Measurements from ENCODE around the genes ERGIC3 and EPB41L1.

DNA sequence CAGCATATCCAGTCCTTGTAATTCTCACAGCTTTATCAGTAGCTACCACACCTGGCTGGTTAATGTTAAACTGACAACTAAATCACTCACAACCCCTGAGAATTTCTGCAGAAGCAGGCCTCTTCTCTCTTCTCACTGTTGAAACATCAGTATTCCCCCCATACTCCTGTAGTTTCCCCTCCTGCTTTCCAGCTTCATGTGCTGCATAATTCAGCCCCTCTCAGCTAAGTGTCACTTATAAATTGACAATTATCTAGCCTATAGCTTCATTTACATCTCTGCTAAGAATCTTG, 53.2 kb downstream of the TRPC4AP start:
- PRO-cap, 2 experiments, result no peak in any of the 2 experiments

- PRO-cap, 2 experiments, result no peak in any of the 2 experiments
Measured at GRCh38 chr20:35227008-35227918, 773 bp downstream of the MMP24 start.

DNA sequence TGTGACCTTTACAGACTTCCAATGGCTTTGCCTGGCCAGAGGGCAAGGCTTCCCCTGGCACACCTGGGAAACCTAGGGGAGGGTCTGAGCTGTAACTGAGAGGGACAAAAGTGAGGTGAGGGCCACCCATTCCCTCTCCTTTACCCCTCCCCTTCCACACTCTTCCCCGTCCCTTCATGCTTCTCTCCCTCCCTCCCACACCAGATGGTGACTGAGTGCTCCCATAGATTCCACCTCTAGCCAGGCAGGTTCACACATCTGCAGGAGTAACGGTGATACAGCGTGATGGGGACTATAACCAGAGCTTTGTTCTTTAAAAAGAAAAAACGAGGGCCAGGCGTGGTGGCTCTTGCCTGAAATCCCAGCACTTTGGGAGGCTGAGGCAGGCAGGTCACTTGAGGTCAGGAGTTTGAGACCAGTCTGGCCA, 13.8 kb downstream of the MMP24OS start:
- PRO-cap, 2 experiments, result no peak in any of the 2 experiments

GRCh38 chr20:35277069-35277533, 821 bp downstream of the MMP24OS start:
- PRO-cap, 2 experiments, result no peak in any of the 2 experiments

DNA sequence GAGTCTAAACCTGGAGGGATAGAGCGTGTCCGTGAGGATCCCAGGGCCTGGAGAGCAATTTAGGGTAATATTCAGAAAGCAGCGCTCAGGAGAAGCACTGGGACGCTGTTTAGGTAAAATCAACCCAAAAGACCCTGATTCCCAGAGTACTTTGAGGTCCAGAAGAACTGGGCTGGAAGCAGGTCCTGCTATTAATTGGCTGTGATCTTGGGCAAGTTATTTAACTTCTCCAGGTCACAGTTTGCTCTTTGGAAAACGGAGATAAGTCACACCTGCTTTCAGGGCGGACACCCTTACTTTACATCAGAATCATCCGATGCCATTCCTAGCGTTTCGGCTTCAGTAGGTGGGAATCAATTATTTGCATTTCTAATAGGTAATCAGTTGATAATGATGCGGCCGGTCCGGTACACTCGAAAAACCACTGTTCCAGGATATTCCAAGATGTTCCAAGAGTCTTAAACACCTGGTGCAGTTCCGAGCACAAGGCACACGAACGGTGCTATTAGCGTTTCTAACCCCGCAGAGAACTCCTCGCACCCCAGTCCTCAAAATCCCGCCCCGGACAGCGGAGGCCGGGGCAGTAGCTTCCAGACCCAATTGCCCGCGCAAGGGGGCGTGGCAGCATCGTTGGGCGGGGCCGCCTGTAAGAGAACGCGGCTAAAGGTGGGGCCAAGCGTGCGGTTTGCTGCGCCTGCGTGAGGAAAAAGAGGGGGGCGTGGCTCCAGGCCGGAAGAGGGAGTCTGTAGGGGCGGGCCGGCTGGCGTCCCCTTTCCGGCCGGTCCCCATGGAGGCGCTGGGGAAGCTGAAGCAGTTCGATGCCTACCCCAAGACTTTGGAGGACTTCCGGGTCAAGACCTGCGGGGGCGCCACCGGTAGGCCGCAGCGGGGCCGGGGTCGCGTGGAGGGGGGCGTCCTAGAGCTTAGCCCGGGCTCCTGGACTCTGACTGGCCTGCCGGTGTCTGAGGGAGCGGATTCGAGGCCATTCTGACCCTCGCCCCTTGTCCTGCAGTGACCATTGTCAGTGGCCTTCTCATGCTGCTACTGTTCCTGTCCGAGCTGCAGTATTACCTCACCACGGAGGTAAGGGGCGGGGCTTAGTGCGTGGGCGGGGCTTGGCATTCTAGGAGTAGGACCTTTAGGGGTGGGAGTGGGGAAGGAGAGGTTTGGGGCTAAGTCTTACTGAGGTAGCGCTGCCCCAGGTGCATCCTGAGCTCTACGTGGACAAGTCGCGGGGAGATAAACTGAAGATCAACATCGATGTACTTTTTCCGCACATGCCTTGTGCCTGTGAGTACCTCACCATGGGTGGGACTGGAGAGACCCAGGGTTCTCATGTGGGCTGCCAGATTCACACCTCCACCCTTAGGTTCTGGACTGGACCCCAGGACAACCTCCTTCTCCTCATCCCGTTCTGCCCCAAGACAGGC, at the start of gene ERGIC3:
TSS of gene ERGIC3 (plus strand) at position 768 of the 1,430 bp plus-strand sequence.
- PRO-cap, 2 experiments, result peak in 2 of 2 experiments; most common plus-strand start position 748 of the sequence (in 2); most common minus-strand start position 620 of the sequence (in 2)

DNA sequence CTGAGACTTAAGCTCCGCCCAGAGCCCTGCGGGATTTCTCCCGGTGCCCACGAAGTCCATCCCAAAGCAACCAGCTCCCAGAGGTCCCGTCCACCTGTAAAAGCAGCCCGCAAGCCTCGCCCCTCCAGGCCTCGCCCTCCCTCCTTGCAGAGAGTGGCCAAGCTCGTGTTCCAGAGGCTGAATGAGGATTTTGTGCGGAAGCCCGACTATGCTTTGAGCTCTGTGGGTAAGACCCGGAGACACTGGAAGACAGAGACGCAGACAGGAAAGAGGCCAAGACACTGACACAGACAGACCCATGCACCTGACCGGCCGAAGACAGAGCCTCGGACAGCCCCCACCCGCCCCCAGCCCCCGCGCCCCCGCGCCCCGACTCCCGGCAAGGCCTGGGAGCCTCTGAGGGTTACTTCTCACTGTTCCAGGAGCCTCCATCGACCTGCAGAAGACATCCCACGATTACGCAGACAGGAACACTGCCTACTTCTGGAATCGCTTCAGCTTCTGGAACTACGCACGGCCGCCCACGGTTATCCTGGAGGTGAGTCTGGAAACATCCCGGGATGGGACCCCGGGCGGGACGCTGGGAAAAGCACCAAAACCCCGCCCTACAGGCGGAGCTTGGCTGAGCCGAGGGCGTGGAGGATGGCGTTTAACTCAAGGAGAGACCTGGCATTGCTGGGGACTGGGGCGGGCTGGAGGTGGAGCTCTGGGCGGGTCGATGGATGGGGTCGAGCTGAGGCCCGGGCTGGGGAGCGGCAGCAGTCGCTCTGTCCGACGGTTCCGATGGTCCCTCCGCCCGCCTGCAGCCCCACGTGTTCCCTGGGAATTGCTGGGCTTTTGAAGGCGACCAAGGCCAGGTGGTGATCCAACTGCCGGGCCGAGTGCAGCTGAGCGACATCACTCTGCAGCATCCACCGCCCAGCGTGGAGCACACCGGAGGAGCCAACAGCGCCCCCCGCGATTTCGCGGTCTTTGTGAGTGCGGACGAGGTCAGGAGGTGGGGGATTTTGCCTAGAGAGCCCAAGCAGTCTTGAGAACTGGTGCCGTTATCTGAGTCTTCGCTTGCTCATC, 3.5 kb downstream of the SPAG4 start:
- PRO-cap, 2 experiments, result no peak in any of the 2 experiments

DNA sequence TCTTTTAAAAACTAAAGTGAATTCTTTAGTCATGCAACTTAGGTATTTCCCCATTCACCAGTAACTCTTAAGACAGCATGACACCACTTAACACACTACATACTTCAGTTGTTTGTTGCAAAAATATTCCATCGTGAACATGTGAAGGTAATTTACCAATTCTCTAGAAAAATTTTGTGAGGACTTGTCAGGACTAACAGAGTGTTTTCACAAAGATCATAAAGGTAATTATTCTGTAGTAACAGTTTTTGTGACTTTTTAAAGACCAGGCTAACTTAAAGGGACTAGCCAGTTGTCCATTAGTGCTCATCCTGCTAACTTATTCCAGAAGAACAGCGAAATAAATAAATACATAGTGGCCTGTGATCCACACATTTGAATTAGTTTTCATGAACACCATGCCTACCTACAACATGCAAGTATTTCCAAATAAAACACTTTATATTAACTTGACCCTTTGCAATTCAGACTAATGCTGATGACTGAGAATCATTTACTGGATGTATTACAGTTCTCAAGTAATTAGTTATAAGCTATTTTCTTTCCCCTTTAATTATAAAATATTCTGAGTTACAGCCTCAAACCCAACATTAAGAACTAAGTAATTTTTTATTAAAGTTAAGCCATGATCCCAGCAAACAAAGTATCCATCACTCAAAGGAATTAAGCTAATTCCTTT, 11.9 kb downstream of the RBM39 start:
- PRO-cap, 2 experiments, result no peak in any of the 2 experiments

GRCh38 chr20:35767889-35768625, 3.8 kb upstream of the PHF20 start:
- PRO-cap, 2 experiments, result no peak in any of the 2 experiments

DNA sequence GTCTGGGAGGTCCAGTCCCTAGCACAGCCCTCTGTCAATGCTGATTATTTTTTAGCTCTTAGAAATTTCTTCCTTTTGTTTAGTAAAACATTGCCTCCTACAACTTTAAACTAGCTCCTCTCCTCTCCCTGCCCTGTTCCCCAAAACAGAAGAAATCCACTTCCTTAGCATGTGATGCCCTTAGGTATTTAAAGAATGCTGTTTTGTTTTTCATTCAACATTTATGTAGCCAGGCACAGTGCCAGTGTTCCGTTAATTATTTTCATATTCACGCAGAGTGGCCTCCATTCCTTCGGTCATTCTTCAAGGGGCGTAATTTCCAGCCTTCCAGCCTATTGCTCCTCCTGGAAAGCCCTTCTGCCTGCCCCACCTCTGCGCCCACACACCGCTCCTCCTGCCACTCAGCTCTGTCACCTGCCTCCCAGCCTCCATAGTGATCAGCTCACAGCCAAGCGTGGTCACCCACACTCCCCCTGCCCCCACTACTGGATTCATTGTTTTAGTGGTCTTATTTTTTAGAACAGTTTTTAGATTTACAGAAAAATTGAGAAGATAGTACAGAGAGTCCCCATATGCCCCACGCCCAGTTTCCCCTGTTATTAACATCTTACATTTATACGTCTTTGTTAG, 49.2 kb downstream of the CNBD2 start:
- PRO-cap, 2 experiments, result no peak in any of the 2 experiments

DNA sequence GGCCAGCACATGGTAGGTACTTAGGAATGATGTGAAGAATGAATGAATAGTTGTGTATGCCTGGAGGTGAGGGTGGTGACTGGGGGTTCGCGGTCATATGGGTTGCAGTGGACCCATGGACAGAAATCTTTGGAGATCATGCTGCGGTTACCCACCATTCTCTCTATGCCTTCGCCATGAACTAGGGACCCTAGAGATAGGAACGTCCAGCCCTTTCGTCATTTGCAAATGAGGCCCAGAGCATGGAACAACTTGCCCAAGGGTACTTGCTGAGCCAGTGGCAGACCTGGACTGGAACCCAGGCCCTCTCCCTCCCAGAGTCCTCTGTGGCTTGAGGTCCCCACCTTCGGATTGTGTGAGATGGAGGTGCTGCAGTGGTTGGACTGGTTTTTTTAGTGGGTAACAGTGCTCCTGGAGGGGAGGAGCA, 1.1 kb upstream of the EPB41L1 start:
- PRO-cap, 2 experiments, result no peak in any of the 2 experiments

- PRO-cap, 2 experiments, result no peak in any of the 2 experiments
Measured at GRCh38 chr20:36154052-36155009, at the start of gene EPB41L1. EPB41L1 (plus strand) TSS chr20:36154740.

DNA sequence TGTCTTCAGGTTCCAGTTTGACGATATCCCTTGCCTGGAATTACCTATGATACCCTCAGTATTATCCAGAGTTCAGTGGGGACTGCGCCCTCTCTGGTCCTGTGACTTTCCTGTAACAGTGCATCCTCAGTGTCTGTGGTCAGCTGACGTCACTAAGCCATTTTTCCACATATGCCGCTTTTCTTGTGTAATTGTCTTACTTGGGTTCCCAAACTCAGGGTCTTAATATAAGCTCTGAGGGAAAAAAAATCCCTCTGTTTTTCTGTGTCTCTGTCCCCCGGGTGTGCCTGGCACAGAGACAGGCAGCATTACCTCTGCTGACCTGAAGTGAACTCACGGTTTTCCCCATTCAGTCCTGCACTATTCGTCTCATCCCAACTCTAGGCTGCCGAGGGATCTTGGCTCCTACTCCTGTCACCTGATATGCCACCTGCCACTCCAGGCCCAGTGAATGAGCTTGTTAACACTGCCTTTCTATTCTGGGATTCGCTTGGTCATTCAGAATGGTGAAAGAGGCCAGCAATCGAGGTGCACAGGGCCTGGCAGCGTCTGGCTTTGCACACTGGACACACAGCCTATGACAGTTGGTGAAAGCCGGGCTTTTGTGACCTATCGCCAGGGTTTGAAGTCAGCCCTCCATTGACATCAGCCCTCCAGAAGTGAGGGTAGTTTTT, 59.4 kb upstream of the MYL9 start:
- PRO-cap, 2 experiments, result no peak in any of the 2 experiments

DNA sequence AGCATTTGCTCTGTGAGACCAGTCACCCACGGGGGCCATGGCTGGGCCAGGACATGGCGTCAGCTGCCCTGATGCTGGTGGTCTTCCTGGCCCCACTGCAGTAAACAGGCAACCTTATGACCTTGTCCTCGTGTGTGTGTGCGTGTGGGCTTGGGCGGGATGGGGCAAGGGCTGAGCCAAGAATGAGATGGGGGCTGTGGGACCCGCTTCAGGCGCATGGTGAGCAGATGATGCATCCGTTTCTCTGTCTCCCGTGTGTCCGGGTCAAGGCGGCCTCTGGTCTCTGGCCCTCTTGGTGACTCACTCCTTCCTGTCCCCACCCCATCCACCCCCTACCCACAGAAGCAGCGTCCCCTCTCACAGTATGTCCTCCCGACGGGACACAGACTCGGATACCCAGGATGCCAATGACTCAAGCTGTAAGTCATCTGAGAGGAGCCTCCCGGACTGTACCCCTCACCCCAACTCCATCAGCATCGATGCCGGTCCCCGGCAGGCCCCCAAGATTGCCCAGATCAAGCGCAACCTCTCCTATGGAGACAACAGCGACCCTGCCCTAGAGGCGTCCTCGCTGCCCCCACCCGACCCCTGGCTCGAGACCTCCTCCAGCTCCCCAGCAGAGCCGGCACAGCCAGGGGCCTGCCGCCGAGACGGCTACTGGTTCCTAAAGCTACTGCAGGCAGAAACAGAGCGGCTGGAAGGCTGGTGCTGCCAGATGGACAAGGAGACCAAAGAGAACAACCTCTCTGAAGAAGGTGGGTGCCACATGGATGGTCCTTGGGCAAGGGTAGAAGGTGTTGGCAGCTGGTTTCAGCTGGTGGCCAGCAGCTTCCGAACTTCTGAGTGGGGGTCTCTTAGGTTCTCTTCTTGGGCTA, 41.2 kb upstream of the MYL9 start:
- PRO-cap, 2 experiments, result no peak in any of the 2 experiments

GRCh38 chr20:36574457-36575403, 1.3 kb downstream of the TGIF2 start:
- PRO-cap, 2 experiments, result no peak in any of the 2 experiments

DNA sequence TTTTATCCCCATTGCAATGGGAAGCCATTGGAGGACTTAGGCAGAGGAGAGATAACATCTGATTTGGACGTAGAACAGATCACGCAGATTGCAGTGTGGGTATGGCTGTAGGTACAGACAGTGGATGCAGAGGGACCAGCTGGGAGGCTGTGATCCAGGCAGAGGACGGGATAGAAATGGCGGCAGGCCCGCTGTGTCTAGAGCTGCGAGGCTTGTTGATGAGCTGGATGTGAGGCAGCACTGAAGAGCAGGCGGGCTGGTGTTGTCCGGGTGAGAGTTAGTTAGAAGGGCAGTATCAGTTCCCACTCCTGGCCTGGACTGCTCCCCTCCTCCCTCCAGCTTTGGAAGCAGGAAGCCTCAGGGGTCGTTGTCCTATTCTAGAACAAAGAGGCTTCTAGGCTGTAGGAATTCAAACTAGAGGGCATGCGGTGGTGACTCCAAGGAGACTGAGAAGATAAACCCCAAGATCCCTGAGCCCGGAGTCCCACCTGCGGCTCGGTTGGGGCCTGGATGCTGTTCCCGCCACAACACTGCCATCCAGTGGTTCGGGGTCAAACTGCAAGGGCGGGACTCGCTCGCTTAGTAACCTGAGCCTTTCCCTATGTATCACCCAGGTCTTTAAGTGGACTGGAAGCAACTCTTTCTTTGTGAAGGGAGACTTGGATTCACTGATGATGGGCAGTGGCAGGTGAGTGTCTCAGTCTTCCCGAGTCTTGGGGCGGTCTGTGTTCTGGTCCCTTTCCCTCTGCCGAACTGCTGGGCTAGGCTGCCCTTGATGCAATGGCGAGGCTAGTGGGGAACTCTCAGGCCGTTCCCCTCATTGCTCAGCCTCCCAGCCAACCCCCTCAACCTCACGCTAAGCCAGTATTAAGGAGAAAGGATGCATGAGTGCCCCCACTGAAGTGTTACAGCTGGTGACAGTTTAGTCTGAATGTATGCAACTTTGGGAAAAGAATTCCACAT, 11.2 kb downstream of the TLDC2 start:
- PRO-cap, 2 experiments, result no peak in any of the 2 experiments

DNA sequence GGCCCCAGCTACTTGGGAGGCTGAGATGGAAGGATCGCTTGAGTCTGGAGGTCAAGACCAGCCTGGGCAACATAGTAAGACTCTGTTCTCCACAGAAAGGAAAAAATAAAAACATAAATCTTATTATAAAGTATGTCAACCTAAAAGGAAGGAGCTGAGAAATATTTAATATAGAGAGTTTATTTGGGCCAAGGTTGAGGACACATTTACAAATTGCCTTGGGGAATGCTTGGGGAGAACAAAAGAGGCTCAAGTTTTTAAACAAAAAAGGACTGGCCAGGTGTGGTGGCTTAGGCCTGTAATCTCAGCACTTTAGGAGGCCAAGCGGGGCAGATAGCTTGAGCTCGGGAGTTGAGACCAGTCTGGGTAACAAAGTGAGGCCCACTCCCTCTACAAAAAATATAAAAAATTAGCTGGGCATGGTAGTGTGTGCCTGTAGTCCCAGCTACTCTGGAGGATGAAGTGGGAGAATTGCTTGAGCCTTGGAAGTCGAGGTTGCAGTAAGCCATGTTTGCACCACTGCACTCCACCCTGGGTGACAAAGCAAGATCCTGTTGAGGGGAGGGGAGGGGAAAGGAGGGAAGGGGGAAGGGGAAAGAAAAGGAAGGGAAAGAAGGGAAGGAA, 27.7 kb downstream of the SAMHD1 start:
- PRO-cap, 2 experiments, result no peak in any of the 2 experiments

- PRO-cap, 2 experiments, result no peak in any of the 2 experiments
Measured at GRCh38 chr20:36941489-36942025, 10.0 kb downstream of the SAMHD1 start.

DNA sequence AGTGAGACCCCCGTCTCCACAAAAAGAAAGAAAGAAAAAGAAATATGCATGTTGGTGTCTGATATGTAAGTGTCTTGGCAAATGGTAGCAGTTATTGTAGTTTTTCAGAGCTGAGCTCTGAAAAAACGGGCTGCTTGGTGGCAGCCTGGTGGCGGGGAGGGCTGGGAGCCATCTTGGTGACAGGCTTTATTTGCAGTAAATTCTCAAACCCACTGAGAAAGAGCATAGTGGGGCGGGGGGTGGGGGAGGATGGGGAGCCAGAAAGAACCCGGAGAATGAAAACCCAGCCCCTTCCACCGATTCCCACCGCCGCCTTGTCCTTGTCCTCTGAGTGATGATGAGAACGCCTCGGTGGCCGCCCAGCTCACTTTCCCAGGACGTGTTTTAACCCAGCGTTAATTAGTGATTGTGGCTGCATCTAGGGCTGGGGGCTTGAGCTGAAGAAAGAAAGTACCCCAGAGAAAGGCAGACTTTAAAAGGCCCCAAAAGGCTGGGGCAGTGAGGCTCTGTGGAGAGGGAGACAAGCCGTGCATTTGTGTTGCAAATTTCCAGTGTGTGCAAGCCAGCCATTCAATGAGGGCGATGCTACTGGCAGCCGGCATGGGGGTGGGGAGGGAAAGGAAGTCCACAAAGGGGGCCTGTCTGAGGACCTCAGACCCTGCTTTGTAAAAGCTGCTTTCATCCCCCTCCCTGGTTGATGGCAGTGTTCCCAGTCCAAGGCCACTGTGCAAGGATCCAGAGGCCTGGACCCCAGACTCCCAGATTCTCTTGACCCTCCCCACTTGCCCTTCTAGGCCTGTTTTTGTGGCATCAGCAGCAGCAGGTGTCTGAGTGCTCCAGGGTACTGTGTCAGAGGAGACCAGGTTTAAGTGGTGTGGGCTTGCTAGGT, 6.2 kb upstream of the GHRH start:
- PRO-cap, 2 experiments, result no peak in any of the 2 experiments

DNA sequence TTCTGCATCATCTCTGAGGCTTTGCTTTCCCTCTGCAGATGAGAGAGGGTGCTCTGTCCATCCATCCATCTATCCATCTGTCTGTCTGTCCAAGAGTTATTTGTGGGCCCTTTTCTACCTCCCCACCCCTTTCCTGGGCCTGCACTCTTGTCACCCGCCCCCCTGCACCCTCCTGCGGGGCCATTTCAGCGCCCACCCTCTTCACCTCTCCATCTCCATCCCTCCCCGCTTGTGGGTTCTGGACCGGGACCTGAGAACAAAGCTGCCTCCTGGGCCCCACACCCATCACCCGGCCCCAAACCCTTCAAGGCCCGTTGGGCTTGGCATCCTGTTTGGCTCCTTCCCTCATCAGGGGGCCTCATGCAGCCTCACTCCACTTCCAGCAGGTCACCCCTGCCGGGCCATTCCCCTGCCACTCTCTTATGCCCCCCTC, 67.3 kb downstream of the SRC start:
- PRO-cap, 2 experiments, result no peak in any of the 2 experiments

DNA sequence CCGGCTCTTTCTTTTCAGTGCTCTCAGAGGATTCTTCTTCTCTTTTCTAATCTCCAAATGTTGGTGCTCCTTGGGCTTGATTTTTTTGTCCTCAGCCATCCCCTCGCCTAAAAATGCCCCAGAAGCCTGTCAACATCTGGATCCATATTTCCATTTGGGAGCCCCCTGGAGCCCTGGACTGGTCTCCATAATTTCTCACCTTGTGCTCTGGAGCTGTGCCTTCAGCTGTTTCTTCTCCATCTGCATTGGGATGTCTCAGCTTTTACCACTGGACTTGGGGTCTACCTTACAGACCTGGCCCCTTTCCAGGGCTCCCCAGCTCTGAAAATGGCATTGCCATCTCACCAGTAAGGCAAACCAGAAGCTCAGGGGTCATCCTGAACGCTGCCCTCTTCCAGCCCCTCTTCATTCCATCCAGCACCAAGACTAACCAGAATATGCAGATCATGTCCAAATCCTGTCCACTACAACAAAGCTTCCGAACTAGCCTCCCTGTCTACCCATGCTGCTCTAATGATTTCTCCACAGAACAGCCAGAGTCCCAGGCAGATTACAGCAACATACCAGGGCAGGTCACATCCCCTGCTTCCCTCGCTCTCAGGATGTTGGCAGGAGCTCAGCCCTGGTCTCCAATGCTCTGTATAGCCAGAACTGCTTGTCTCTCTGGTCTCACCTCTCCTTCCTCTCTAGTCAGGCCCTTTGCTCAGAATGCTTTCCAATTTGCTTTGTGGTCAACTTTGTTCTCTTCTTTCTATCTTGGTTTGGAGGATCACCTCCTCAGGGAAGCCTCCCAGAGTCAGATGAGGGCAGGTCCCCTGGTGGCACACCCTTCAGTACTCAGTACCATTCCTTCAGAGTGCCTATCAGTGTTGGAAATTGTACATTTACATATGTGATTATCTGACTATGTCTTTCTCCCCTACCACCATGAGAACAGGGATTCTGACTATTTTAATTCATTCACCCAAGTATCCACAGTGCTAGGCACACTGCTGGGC, 17.6 kb upstream of the NNAT start:
- PRO-cap, 2 experiments, result peak in 1 of 2 experiments; most common minus-strand start position 601 of the sequence (in 1)

Data from psoas muscle (tissue), 2 donors.